Bronchial epithelial cell (primary cell): ENCODE results near the genes CRB3, CD70 and VAV1.

DNA sequence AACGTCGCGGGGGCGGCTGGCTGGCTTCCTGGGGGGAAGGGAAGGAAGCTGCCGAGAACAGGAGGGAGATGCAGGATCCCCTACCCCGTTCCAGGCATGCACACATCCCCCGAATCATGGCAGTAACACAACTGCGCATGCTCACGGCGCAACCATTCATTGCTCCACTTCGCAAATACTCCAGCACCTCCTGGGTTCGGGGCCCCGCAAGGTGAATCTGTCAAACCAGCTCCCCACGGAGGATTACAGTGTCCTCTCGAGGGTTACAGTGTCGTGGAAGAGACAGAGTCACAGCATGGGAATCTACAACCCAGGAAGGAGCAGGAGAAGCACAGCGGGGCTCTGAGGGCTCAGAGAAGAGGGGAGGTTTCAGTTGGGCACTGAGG lies 886 bp upstream of the GTF2F1 start:
- RRBS, 2 experiments, result no CpG with 5 or more reads among the region's 17 CpGs

- RRBS, 2 experiments, result under 1% methylated on average over 22 of the region's 81 CpGs
Measured at GRCh38 chr19:6463807-6465020, at the start of gene CRB3. Gene CRB3 (plus strand): TSS chr19:6464271.

- RRBS, 2 experiments, result 1 to 2% methylated on average over 14 to 17 of the region's 44 CpGs
Measured at GRCh38 chr19:6590591-6591421, at the start of gene CD70. Gene CD70 (minus strand): TSS chr19:6591150.

- RRBS, 2 experiments, result no CpG with 5 or more reads among the region's 41 CpGs
Measured at GRCh38 chr19:6677610-6678878, 8.1 kb upstream of the TNFSF14 start.

DNA sequence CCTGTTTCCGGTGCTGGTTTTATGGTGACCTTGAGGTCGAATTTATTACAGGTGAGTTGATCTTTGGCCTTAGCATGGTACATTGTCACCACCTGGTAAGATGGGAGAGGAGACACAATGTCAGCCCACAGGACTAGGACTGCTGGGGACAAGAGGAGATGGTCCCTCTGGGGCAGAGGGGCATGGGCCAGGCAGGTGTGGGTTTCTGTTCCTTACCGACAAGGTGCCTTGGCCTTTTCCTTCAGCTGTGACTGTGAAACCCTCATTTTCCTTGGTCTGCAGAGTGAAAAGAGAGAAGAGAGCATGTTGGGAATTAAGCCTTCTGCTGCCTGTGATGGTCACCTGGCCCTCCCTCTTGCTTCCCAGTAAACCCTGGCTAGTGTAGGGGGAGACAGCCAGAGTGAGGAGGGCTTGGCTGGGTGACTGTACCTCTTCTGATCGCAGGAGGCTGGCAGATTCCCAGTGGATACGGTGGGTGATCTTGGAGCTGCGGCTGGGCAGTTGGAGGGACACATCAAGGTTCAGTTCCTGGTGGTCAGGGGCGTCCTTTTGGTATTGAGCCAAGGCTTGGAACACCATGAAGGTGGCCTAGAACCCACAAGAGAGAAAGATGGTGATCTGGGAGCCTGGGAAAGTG lies 14.7 kb upstream of the TNFSF14 start:
- RRBS, 2 experiments, result no CpG with 5 or more reads among the region's 7 CpGs

DNA sequence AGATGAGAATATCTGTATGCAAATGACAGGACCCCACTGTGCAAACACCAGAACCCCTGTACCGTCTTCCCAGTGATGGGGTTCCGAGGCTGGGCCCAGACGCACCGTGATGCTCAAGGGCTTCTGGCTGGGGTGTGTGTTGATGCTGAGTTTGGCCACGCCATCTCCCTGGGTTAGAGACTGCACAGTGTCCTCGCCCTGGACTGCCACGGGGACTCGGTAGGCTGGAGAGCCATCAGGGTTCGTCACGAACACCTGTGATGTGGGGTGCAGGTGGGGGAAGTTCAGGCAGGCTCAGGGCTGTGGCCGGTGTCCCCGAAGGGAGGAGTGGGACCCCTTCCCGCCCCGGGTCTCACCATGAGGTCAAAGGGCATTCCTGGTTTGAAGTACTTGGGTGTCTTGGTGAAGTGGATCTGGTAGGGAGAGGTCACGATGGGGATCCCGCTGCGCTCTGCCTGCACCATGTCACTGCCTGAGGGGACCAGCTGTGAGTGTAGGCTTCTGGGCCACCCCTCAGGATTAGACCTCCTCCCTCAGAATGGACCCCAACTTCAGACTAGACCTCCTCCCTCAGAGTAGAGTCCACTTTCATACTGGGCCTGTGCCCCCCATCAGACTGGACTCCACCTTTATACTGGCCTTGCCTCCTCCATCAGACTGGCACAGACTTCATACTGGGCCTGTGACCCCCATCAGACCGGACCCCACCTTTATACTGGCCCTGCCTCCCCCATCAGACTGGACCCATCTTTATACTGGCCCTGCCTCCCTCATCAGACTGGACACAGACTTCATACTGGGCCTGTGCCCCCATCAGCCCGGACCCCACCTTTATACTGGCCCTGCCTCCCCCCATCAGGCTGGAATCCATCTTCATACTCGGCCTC lies 8.1 kb downstream of the C3 start:
- RRBS, 2 experiments, result 80% methylated on average over 1 of the region's 20 CpGs; no CpG with 5 or more reads in 1 of the 2 experiments

GRCh38 chr19:6713765-6714625 lies 6.5 kb downstream of the C3 start:
- RRBS, 2 experiments, result 42 to 50% methylated on average over 4 to 5 of the region's 22 CpGs

- RRBS, 2 experiments, result 55 to 100% methylated on average over 2 to 3 of the region's 12 CpGs
Measured at GRCh38 chr19:6734300-6734764, 3.0 kb downstream of the GPR108 start.

DNA sequence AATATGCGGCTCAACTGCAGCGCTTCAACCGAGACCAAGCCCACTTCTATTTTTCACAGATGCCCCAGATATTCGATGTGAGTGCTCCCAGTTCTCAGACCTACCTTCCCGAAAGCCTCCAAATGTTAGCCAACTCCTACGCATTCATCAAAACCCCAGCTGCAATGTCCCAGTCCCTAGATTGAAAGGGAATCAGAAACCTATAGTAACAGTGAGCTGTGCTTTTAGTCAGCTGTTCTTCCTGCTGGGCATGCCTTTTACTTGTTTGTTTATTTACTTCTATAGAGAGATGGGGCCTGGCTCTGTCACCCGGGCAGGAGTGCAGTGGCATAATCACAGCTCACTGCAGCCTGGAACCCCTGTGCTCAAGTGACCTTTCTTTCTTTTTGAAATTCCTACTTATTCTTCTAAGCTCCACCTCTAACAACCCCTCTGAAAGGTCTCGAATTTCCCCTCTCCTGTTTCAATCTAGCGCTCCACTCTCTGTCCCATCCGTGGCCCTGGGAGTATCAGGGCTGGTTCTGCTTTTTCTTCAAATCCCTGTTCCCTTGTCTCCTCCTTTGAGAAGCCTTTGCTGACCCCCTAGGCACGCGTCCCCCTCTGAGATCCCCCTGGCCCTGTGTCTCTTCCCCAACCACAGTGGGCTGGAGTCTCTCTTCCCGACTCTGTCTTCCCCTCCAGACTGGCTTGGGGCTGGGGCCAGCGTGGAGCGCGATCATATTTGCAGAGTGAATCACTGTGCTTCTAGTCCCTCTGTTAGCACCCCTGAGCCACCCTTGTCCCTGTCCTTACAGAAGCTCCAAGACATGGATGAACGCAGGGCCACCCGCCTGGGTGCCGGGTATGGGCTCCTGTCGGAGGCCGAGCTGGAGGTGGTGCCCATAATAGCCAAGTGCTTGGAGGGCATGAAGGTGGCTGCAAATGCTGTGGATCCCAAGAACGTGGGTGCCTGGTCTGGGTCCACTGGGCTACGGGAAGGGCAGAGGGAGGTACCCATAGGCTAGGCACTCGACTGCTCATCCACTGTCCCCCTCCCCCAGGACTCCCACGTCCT lies 4.6 kb downstream of the TRIP10 start:
- RRBS, 2 experiments, result no CpG with 5 or more reads among the region's 25 CpGs

DNA sequence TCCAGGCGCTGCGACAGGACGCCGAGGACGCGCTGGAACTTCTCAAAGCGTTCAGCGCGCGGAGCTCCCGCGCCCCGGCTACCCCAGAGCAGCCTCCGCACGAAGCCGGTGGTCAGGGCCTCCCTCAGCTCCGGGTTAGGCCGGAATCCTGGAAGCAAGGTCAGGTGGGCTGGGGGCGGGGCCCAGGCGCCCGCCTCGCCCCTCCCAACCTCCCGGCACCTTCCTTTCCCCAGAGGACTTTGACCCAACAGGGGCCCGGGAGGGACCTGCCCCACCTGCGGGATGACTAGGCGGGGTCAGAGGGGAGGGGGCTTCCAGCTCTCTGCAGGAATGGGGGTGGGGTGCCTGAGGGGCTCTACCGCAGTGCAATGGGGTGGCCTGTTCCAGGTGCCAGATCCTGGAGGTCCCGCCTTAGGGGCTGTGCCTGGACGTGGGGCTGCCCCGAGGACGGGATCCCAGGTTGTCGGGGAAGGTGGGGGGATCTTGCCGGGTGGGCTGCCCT lies 13.2 kb downstream of the TRIP10 start:
- RRBS, 2 experiments, result 58 to 65% methylated on average over 5 to 12 of the region's 33 CpGs

DNA sequence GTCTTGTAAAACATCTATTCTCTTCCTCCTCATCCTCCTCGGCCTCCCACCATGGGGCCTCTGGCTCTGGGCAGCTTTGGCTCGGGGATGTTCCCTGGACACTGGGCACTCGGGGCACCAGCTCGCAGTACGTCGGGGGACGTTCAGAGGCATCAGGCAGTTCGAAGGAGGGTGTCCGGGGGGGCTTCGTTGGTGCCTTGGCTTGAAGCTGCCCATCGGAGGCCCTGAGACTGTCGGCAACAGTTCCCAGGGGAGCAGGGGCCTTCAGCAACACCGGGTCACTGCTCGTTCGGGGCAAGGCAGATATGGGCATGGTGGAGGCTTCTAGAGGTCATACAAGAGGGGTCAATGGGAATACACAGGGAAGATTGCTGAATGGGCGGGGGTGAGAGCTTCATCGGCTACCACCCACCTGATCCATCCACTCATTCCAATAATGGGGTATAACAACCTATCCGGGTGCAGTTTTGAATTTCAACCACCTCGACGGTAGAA lies 12.2 kb downstream of the SH2D3A start:
- RRBS, 2 experiments, result 91 to 100% methylated on average over 3 of the region's 20 CpGs

- RRBS, 2 experiments, result 6 to 7% methylated on average over 8 of the region's 29 CpGs
Measured at GRCh38 chr19:6772159-6773056, at the start of gene VAV1. Gene VAV1 (plus strand): TSS chr19:6772708.

- RRBS, 2 experiments, result no CpG with 5 or more reads among the region's 5 CpGs
Measured at GRCh38 chr19:7114486-7114873, 45.0 kb downstream of the ZNF557 start.

GRCh38 chr19:7255497-7256011 lies 38.7 kb downstream of the INSR start:
- RRBS, 2 experiments, result no CpG with 5 or more reads among the region's 6 CpGs

DNA sequence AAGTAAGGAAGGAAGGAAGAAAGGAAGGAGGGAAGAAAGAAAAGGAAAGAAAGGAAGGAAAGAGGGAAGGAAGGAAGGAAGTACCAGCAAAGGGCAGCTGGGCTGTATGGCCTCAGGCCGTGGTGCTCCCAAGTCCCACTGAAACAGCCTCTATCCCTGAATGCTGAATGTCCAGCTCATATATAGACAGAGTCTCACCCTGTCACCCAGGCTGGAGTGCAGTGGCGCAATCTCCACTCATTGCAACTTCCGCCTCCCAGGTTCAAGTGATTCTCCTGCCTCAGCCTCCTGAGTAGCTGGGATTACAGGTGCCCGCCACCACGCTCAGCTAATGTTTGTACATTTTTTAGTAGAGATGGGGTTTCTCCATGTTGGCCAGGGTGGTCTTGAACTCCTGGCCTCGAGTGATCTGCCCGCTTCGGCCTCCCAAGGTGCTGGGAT lies 36.5 kb downstream of the INSR start:
- RRBS, 2 experiments, result no CpG with 5 or more reads among the region's 8 CpGs

- RRBS, 2 experiments, result 94 to 96% methylated on average over 17 to 18 of the region's 36 CpGs
Measured at GRCh38 chr19:7267128-7267916, 26.9 kb downstream of the INSR start.

DNA sequence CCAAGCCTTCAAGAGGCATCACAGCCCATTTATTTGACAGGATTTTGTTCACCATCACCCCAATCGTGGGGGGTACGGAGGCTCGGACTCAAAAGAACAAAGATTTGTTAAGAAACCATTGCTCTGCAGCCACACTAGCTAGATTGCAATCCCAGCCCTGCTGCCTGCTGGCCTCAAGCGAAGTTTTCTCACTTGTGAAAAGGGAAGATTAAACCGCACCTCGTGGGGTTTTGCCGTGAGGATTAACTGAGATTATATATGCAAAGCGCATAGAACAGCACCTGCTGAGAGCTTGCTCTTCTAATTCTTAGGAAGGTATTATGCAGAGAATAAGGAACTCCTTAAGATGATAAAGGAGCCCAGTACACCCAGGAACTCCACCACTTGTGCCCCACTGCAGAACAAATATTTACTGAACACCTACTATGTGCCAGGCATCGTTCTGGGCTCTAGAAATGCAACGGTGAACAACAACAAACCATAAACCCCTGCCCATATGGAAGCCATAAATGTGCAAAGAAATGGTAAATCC lies 3.0 kb downstream of the INSR start:
- RRBS, 2 experiments, result no CpG with 5 or more reads among the region's 10 CpGs

DNA sequence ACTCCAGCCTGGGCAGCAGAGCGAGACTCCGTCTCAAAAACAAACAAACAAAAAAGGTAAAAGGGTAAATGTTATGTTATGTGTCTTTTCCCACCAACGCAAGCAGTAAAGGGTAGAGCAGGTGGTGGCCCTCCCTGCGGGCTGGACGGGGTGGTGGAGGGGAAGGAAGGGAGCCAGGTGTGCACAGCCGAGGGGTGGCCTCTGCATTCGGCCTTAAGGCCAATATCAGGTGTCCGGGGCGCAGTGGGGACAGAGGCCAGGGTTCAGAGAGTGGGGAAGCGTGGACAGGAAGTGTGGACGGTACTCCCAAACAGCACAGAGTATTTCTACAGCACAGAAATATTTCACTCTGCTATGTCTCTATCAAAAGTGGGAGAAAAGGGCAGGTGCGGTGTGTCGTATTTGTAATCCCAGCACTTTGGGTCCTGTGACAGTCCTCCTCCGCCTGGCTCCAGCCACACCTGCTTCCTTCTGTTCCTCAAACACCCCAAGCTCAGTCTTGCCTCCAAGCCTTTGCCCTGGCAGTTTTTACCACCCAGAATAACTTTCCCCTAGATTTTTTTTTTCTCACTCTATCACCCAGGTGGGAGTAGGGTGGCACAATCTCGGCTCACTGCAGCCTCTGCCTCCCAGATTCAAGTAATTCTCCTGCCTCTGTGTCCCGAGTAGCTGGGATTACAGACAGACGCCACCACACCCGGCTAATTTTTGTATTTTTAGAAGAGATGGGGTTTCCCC lies 3.8 kb upstream of the ARHGEF18 start:
- RRBS, 2 experiments, result no CpG with 5 or more reads among the region's 18 CpGs

DNA sequence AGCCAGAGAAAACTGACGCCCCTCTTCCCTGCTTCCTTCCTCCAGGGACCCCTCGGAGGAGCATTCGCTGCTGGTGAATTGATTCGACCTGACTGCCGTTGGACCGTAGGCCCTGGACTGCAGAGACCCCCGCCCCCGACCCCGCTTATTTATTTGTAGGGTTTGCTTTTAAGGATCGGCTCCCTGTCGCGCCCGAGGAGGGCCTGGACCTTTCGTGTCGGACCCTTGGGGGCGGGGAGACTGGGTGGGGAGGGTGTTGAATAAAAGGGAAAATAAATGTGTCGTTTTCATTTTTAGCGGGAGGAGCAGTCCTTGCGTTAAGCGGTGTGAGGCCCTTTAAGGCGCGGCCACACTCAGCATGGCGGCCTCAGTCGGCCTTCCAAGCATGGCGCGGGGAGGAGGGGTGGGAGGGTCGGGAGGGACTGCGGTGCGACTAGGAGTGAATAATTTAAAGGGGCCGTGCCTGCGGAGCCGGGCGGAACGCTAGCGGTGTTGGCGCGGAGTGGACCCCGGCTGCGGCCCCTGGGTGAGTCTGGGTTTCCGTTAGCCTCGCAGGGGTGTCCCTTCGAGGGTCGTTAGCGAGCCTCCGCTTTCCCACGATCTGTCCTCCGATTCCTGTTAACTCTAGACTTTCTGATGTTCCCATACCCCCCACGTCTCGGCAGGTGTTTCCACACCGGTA lies 1.7 kb upstream of the PNPLA6 start:
- RRBS, 2 experiments, result 0% methylated on average over 7 of the region's 50 CpGs; no CpG with 5 or more reads in 1 of the 2 experiments

- RRBS, 2 experiments, result 81 to 82% methylated on average over 29 to 34 of the region's 62 CpGs
Measured at GRCh38 chr19:7619732-7620684, 9.3 kb downstream of the XAB2 start.